Osteoblast (primary cell): Measurements from ENCODE around the gene TRPM5.

DNA sequence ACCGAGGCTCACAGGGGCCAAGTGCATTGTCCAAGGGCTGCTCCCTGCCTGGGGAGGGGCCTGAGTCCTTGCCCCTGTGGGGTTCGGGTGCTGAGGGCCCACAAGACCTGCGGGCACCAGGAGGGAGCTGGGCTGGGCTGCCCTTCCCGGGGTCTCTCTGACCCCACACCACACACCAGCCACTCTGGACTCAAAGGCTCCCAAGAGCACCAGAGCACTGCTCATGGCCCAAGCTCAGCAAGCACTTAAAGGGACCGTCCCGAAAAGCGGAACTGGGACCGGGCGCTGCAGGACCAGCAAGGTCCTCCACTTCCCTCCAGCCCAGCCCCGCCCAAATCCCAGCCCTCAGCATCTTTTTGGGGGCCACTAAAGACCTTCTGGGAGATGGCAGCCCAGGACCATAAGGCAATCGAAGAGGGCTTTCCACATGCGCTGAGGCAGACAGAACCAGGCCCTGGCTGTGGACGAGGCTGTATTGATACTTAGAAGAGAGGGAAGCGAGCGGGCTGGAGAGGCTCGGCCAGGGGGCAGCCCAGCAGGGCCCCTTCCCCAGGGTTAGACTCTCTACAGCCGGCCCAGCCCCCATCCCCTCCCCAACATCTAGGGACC, 5.4 kb downstream of the LSP1 start:
- CAGE, long polyA plus RNA, result no peak
- RRBS, result no CpG with 5 or more reads among the region's 17 CpGs

- CAGE, long polyA plus RNA, result no peak
- RRBS, result 25% methylated on average over 7 of the region's 23 CpGs
These were observed 16.5 kb downstream of the LSP1 start for GRCh38 chr11:1869315-1869848.

DNA sequence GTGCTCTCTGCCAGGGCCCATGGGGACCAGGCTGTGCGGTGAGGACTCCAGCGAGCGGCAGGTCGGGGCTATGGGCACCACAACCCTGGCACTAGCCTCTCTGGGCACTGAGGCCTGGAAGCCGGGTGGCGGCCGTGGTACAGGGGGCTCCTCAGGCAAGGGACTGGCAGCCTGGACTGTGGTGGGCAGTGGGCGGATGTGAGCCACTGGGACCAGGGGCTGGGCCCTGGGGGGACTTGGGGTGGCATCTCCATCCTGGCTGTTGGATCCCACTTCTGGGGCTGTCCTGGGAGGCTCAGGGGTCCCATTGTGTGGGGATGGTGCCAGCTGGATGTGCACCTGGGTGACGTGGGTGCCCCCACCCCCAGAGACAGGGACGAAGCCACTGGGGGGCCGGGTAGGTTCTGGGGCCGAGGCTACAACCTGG, 2.0 kb downstream of the PRR33 start:
- CAGE, long polyA plus RNA, result no peak
- RRBS, result no CpG with 5 or more reads among the region's 12 CpGs

DNA sequence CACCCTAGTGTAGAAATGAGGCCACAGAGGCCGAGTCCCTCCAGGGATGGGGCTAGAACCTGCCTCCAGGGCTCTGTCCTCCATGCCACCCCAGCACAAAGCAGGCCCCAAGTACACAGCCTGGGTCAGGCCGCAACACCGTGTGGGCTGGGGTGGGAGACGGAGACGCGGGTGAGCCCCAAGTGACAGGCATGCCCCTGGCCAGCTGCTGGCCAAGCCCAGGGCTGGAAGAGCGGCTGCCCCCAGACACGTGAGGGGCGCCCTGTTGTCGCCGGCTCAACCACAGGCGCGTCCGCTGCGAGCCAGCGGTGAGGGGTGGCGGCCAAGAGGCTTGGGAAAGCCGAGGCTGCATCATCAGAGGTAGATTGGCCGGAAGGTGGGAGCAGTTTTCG, 911 bp downstream of the PRR33 start:
- CAGE, long polyA plus RNA, result no peak
- RRBS, result 51% methylated on average over 9 of the region's 20 CpGs

DNA sequence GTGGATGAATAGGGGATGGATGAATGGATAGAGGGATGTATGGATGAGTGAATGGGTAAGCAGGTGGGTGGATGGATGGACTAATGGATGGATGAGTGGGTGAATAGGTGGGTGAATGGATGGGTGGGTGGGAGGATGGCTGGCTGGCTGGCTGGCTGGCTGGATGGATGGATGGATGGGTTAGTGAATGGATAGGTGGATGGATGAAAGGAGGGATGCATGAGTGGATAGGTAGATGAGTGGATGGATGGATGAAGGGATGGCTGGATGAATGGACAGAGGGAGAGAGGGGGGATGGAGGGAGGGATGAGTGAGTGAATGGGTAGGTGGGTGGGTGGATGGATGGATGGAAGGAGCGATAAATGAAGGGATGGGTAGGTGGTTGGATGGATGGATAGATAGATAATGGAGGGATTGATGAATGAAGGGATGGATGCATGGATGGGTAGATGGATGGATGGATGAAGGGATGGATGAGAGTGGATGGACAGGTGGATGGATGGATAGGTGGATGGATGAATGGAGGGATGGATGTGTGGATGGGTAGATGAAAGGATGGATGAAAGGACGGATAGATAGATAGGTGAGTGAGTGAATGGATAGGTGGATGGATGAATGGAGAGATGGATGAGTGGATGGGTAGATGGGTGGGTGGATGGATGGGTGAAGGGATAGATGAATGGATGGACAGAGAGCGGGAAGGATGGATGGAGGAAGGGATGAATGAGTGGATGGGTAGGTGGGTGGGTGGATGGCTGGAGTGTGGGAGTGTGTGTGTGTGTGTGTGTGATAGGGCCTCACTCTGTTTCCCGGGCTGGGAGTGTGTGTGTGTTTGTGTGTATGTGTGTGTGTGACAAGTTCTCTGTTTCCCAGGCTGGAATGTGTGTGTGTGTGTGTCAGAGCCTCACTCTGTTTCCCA, 1.9 kb upstream of the PRR33 start:
- CAGE, long polyA plus RNA, result no peak
- RRBS, result no CpG with 5 or more reads among the region's 4 CpGs

- CAGE, long polyA plus RNA, result no peak
- RRBS, result no CpG with 5 or more reads among the region's 12 CpGs
These were observed 7.1 kb upstream of the TNNT3 start for GRCh38 chr11:1912342-1912888.

- CAGE, long polyA plus RNA, result no peak
- RRBS, result 25% methylated on average over 2 of the region's 13 CpGs
These were observed 2.1 kb downstream of the TNNT3 start for GRCh38 chr11:1921623-1922070.

DNA sequence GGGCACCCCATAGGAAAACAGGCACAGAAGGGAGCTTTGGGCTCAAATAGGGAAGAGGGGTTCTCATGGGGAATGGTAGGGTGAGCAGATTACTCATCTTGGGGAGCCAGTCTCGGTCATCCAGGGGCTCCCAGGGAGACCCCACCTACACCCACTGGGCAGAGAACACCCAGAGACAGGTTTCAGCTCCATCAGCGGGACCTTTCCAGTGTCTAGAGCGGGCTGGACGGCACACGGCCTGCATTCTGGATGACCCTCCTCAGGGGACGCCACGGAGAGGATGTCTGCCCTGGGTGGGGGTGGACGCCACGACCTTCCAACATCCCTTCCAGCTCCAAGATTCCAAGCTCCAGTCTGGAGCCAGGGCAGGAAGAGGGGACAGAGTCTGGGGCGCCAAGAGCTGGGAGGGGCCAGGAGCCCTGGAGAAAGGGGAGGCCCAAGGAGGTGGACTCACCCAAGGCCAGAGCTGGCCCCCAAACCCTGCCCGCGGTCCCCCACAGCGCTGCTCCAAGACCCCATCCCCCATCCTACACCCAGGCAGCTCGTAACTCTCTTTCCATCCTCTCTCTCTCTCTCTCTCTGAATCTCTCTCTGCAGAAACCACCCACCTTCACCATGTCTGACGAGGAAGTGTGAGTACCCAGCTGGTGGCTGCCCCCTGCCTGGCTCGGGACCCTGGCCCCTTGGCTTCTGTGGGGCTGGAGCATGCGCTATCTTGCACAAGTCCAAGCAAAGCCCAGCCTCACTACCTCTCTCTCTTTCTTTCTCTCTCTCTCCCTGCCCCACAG, 3.0 kb downstream of the TNNT3 start:
- CAGE, long polyA plus RNA, result no peak
- RRBS, result no CpG with 5 or more reads among the region's 17 CpGs

- CAGE, long polyA plus RNA, result no peak
- RRBS, result 64% methylated on average over 5 of the region's 23 CpGs
These were observed 7.4 kb downstream of the TNNT3 start for GRCh38 chr11:1926641-1927491.

DNA sequence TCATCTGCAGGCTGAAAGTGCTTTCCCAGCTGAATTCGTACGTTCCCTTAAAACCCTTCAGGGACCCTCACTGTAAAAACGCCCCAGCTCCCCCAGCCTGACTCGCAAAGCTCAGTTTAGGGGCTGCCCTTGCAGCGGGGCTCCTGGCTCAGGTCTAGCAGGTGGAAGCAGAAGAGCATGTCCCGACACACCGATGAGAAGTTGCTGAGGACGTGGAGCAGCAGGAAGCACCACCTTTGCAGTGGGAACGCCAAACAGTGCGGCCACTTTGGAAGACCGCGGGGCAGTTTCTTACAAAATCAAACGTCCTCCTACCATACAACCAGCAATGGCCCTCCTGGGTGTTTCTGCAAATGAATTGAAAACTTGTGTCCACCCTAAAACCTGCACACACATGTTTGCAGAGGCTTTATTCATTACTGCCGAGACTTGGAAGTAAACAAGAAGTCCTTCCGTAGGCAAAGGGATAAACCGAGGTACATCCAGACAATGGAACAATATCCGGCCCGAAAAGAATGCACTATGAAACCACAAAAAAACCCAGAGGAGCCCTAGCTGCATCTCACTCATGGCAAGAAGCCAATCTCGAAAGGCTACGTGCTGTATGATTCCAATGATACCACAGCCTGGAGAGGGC, 3.4 kb upstream of the MRPL23 start:
- CAGE, long polyA plus RNA, result no peak
- RRBS, result no CpG with 5 or more reads among the region's 20 CpGs

- CAGE, long polyA plus RNA, result no peak
- RRBS, result 71% methylated on average over 7 of the region's 17 CpGs
These were observed 46.9 kb downstream of the MRPL23 start for GRCh38 chr11:1994029-1994440.

DNA sequence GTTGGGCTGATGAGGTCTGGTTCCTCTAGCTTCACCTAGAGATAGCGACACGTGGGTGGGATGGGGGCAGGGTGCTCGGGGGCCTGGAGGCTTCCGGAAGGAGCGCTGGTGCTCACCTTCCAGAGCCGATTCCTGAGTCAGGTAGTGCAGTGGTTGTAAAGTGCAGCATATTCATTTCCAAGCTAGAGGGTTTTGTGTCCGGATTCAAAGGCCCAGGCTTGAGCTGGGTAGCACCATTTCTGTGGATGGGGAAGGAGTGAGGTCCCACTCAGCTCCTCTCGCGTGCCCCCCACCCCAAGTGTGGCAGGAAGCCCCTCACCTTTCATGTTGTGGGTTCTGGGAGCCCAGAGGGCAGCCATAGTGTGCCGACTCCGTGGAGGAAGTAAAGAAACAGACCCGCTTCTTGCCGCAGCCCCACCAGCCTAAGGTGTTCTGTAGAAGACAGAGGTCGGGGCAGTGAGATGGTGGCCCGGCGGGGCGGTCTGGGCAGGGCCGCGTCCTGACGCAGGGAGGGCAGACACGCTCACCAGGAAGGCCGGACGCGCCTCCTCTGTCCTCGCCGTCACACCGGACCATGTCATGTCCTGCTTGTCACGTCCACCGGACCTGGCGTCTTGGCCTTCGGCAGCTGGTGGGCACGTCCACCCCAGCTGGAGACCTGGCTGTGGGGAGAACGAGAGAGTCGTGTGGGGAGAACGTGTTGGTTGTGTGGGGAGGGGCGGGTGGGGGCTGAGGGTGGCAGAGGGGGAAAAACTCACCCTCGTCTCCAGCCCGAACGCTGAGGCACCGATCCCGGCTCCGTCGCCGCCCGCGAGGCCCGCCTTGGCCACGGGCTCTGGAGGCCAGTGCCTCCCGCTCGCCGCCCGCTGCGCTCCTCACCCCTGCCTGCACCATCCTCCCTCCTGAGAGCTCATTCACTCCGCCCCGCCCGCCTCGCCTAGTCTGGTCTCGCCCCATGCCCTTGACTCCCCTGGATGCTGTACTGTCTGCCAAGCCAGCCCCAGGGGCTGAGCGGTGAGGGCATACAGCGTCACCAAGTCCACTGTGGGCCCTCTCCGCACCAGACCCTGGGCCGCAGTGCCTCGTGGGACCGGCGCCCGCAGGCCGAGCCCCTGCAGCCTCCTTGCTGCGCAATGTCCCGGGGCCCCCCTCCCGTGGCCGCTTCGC, 49.0 kb downstream of the MRPL23 start:
- CAGE, long polyA plus RNA, result no peak
- RRBS, result 75% methylated on average over 19 of the region's 72 CpGs

DNA sequence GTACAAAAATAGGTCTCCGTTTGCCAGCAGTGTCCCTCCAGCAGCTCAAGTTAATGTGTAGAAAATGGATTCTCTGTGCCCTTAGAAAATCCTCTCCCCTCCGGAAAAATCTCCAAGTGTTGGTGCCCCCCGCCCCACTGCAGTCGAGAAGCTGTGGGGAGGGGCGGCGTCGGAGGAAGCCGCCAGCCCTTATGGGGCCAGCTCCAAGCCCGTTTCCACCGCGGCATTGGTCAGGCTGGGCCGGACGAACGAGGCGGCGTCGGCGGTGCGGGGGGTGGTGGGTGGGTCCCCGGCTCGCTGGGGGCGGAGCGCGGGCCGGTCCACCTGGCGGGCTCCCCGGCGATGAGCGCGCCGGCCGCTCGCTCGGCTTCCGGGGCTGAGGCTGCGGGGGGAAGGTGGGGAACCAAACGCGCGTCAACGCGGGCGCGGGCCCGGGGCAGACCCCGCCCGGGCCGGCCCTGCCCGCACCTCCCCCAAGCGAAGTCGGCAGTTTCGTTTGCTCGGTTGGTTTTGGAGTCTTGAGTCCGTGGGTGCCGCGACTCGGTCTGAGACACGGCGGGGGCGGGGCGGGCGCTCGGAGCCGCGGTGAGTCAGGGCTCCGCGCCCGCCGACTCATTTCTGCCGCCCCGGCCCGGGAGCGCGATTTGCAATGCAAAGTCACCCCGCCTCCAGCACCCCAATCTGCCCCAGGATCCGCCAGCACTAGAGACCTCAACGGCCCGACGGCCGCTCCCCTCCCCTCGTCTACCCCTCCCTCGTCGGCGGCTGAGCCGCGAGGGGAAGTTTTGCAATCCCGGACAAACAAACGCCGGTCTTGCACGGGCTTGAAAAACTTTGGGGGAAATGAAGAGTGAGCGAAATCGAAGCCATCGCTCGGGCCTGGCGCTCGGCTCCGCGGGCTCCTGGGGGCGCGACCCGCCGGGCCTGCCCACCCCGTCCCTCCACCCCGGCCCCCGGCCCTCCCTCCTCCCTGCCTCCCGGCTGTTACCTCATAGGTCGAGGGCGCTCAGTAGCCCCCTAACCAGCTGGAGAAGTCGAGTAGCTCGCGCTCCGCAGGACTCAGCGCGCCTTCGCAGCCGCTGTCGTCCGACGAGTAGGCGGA, 1.3 kb downstream of the ASCL2 start:
- CAGE, long polyA plus RNA, result no peak
- RRBS, result 4% methylated on average over 26 of the region's 119 CpGs

GRCh38 chr11:2304248-2304873, 2.5 kb downstream of the TSPAN32 start:
- CAGE, long polyA plus RNA, result no peak
- RRBS, result 14% methylated on average over 3 of the region's 15 CpGs

GRCh38 chr11:2367495-2368512, 9.3 kb upstream of the CD81 start:
- CAGE, long polyA plus RNA, result no peak
- RRBS, result no CpG with 5 or more reads among the region's 15 CpGs

DNA sequence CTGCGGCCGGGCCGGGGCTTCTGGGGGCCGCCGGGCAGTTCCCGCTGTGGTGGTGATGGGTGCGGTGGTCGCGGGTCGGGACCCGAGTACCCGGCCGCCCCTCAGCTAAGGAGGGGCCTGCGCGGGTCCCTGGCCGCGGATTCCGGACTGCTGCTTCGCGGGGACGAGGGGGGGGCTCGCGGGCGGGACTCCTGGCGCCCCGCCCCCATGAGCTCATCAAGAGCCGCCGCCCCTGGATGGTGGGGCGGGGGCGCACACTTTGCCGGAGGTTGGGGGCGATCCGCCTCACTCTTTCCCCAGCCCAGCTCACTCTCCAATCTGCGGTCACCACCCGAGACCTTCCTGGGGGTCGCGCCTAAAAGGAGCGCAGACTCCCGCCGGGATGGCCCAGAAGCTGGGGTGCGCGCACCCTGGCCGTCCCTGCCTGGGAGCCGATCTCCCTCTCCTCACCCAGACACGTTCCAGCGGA, 773 bp downstream of the CD81 start:
- CAGE, long polyA plus RNA, result no peak
- RRBS, result 2% methylated on average over 28 of the region's 46 CpGs

DNA sequence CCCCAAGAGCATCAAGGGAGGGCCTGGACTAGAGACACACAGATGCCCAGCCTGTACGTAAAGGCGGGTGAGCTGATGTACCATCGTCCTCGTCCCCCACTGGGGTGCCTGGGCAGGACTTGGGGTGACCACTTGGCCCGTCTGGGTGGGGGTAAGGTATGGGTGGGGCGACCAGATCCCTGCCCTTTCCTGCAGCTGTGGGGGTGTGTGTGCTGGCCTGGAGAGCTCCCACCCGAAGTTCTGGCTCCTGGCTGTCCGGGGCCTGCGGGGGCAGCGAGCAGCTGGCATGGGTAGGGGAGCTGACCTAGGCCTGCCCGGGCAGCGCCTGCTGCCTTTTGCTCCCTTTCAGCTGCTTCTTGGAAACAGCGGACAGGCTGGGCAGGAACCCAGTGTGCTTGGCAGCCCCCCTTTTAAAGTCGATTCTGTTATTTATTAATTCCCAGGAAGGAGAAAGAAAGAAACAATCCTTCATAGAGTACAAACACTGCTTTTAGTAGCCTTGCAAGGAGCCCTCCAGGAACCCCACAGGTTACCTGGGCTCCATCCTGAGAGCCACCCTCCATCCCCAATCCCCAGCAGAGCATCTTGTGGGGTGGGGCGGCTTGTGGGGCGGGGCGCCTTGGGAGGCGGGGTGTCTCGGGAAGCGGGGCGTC, 6.7 kb downstream of the CD81 start:
- CAGE, long polyA plus RNA, result no peak
- RRBS, result 64% methylated on average over 4 of the region's 21 CpGs

GRCh38 chr11:2385067-2385647, 8.0 kb downstream of the CD81 start:
- CAGE, long polyA plus RNA, result no peak
- RRBS, result no CpG with 5 or more reads among the region's 30 CpGs

DNA sequence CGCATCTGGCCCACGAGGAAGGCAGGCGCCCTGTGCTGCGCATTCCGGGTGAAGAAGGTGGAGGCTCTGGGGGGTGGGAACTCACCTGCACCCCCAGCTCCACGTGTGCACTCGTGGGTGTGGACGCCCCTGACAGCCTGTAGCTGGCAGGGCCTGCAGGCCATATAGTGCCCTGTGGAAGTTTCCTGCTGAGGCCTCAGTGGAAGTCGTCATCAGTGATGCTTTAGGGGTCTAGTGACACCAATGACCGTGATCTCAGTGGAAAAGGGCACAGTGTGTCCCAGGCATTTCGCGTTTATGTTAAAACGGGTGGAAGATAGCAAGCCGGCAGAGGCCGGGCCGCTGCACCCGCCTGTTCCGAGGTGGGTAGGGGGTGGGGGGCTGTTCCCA, 4.4 kb upstream of the TSSC4 start:
- CAGE, long polyA plus RNA, result no peak
- RRBS, result no CpG with 5 or more reads among the region's 18 CpGs

DNA sequence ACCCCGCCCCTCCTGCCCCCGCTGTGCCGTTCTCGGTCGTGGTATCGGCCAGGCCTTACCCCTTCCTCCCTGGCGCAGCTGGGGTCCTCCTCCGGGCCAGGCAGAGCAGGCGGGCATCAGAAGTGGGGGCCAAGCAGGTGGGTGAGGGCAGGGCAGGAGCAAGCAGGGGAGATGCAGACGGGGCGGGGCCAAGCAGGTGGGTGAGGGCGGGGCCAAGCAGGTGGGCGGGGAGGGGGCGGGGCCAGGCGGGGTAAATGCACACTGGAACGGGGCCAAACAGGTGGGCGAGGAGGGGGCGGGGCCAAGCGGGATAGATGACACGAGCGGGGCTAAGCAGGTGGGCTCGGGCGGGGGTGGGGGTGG, at the start of gene TRPM5:
Gene TRPM5 (minus strand): TSS at position 143 of the 363 bp plus-strand sequence.
- CAGE, long polyA plus RNA, result no peak
- RRBS, result 9% methylated on average over 4 of the region's 23 CpGs